Left ventricle myocardium (tissue), 1 donor: Measurements from ENCODE around the genes CUX1 and SPDYE2.

- PRO-cap, result no peak
Measured at GRCh38 chr7:101239070-101240155, 1.8 kb upstream of the CLDN15 start.

- PRO-cap, result no peak
Measured at GRCh38 chr7:101437069-101437704, 74.5 kb downstream of the COL26A1 start.

DNA sequence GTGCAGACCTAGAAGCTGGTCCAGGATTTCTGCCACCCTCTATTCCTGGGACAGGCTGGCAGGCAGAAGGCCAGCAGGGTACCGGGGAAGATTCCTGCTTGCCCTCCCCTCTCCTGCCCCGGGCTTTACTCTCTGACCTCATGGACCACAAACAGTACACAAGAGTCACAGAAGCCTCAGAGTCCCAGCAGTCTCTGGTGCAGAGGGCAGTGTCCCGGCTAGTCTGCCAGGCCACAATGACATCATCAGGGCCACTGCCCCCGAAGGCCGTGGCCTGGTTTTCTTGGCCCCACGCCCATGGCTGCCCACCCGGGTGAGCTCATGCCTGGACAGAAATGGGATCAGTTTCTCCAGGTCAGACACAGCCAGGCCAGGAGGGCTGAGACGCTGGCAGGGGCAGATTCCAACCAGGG is 91.9 kb downstream of the MYL10 start:
- PRO-cap, result no peak

- PRO-cap, result unidirectional peak, minus-strand start at chr7:101817529
Measured at GRCh38 chr7:101817428-101818340, at the start of gene CUX1. CUX1 (plus strand) TSS chr7:101817626.

DNA sequence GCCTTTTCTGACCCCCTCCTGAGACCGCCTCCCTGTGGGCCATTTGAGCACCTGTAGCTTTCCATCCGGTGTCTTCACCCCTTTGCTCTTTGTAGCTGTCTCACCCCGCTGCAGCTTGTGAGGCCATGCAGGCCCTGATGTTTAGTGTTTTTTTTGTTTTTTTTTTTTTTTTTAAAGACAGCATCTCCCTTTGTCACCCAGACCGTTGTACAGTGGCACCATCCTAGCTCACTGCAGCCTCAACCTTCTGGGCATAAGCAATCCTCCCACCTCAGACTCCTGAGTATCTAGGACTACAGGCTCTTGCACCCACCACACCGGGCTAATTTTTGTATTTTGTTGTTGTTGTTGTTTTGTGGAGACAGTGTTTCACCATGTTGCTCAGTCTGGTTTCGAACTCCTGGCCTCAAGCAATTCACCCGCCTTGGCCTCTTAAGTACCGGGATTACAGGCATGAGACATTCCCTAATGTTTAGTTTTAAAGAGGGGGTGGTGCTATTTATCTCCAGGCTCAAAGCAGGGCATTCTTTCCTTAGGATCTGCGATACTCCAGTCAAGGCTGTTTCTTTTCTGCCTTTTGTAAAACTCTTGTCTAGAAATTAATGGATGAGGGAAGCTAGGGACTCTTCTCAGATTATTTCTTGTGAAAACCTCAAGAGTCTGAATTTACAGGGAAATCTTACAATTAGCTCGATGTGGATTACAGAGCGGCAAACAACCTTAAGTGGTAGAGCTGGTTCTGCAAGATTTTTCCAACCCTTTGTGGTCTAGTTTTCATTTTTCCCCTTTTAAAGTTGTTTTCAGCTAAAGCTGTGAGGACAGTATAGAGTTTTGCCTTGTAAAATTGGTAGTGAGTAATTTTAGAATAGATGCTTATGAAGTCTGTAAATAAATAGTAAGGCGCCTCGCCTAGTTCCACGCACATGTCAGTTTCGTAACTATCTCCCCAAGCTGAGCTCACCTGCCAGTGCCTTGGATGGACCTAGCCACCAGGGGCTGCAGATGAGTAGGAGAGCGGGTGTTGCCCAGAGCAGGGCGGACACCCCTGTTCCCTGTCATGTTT is 52.9 kb downstream of the CUX1 start:
- PRO-cap, result no peak

GRCh38 chr7:101899846-101900968 is 82.8 kb downstream of the CUX1 start:
- PRO-cap, result no peak

- PRO-cap, result no peak
Measured at GRCh38 chr7:101942820-101943077, 125.3 kb downstream of the CUX1 start.

GRCh38 chr7:101944143-101945324 is 127.1 kb downstream of the CUX1 start:
- PRO-cap, result no peak

DNA sequence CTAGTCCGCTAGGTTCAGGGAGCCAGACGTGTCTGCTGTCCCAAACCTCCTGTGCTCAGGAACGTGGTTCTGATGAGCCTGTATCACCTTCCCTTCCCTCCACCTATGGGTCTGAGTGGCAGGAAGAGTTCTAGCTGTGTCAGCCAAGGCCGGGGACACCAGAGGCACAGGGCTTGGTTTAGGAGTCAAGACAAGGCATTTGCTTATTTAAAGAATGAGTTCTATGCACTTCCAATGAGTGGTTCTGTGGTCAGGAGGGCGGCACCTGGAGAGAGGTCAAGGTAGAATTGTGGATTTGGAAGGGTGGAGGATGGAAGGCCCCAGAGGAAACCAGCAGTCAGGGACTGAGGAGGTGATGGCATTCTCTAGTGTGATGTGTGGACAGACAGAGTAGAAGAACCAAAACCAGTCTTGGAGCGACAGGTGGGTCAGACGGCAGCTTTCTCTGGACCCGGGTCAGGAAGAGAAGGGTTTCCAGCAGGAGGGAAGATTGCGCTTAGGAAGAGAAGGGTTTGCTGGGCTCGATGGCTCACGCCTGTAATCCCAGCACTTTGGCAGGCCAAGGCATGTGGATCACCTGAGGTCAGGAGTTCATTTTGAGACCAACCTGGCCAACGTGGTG is 128.4 kb downstream of the CUX1 start:
- PRO-cap, result no peak

DNA sequence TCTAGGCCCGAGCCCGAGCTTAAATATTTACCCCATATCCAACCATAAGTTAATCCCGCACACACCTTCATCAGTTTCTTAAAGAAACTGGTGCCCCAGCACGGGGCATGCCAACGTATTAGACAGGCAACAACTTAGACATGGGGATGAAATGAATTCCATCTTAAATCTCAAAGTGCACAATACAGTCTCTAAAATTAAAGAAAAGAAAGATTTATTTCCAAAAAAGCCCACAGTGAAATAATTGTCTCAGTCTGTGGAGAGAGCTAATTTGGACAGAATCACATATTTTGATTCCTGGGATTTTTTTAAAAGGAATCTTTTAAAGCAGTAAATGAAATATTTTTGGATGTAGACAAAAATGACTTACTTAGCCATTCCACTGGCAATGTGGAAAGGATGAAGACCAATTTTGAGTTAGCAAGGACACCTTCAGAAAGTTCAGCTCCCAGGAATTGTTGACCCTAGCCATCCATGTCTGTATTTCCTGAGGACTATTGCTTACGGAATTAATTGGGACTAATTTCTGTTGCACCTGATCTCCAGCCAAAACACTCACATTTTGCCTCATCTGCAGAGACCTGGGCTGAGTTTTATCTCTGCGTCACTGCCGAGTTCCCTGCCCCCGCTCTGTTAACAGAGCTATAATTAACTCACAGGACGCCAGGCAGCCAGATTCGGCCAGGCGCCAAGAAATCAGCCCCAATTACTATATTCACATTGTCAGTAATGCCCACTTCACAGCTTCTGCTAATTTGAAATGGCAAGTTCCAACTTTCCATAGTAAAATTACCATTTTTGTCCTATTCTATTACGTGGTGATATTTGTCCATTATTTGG is 130.2 kb downstream of the CUX1 start:
- PRO-cap, result no peak

- PRO-cap, result no peak
Measured at GRCh38 chr7:102063991-102064275, 222.7 kb upstream of the SH2B2 start.

- PRO-cap, result no peak
Measured at GRCh38 chr7:102097308-102097639, 189.4 kb upstream of the SH2B2 start.

GRCh38 chr7:102232504-102233225 is 54.0 kb upstream of the SH2B2 start:
- PRO-cap, result no peak

DNA sequence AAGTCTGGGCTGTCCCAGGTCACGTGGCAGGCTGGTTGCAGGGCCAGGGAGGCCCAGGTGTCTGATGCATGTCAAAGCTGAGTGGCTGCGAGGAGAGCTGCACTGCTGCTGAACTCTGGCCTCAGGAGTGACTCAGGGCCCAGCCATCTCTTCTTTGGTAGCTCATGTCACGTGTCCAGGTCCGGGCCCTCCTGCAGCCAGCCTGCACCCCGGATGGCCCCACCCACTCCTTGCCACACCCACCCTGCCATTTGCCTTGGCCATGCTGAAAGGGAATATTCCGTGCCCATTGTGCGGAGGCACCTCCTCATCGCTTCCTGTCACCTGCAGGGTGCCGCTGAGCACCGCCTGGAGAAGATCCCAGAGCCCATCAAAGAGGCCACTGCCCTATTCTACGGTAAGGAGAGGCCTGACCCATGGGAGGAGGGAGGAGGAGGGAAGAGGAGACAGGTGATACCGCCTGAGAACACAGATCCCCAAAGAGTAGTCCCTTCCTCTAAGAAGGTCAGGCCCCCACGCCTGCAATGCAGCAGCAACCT is 12.7 kb upstream of the SH2B2 start:
- PRO-cap, result no peak

DNA sequence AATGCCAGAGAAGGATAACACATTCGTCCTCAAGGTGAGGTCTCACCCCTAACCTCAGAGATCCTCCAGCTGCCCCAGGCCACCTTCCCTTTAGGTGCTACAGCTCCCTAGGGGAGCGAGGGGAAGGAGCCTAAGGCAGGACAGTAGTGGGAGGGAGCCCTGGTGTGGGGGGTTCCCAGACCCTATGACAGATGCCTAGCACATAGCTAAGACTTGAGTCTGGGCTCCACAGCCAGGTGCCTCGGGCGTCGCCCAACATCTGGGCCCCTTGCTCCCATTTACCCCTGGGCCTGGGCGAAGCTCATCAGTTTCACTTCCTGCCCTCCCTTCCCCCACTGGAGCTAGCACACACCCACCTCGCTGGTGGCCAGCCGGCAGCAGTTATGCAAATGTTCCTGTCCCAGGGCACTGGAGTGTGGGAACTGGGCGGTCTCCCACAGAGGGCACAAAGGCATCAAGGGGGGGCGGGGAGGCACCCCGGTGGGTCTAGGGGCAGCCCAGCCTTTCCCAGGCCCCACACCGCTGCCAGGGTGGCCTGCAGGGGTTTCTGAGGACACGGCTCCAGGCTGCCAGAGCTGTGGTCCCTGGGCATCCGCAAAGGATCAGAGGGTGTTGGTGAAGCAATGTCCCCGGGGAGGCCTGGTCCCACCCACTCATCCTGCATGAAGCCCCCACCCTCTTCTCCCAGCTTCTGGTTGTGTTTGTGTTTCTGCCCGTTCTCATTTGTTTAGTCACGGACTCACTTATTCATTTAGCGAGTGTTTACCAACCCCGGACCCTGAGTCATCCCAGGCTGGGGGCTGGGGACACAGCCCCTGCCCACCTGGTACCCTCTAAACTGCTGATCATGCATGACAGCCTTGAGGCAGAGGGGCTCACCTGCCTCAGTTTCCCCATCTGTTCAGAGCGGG is 20.4 kb downstream of the SH2B2 start:
- PRO-cap, result no peak

DNA sequence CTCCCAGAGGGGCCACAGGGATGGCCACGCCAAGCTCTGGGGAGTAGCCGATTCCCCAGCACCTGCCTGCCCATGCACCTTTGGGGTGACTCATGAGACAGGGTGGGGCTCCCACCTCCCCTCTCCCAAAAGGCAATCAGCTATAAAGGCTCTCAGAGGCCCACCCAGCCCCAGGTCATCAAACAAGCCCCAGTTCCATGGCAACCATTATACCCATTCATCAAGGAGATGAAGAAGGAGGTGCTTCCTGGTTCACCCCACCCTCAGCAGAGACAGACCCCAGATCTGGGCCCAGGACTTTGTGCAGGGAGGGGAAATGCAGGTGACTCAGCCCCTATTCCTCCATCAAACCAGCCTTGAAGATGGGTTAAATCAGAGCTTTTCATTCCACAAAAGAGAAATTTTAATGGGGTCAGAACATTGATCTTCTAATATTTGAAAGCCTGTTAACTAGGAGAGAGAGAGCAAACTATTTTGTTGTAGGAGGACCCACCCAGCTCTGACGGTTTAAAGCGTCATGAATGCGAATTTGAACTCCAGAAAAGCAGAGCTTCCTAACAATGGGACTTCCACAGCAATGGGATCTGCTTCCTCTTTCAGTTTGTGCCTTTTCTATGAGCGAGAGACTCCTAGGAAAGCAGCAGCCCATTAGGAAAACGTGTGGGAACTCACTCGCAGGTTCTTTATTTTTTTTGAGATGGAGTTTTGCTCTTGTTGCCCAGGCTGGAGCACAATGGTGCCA is at the start of gene SPDYE2:
Gene SPDYE2 (plus strand): TSS at position 260 of the 742 bp plus-strand sequence.
- PRO-cap, result no peak

- PRO-cap, result no peak
Measured at GRCh38 chr7:102914388-102915576, 2.0 kb downstream of the LRRC17 start.

GRCh38 chr7:102933141-102934298 is 20.7 kb downstream of the LRRC17 start:
- PRO-cap, result no peak

GRCh38 chr7:103089139-103089987 is 14.4 kb downstream of the ARMC10 start:
- PRO-cap, result no peak

DNA sequence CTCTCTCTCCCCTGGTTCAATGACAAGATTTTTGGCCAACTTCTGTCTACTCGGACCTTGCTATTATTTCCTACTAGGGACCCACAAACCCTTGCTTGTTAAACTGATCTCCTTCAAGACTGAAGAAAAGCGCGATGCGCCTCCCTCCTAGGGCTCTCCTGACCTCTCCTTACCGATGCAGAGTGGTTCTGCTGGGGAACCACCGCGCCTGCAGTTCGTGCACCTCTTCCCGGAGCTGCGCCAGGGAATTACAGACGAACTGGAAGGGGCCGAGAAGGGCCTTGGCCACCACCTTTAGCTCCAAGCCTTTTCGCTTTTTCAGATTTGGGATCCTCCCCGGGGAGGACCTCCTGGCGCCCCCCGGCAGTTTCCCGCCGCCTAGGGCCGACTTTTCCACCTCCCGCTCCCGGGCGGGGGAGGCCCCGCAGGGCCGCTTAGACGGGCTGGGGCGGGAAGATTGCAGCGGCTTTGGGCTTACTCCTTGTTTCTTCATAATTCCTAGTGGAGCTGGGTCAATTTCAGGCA is 17.5 kb upstream of the PMPCB start:
- PRO-cap, result no peak